GM23248 (cell line): ENCODE measurements around the genes ANKRD30B and CTAGE1.

DNA sequence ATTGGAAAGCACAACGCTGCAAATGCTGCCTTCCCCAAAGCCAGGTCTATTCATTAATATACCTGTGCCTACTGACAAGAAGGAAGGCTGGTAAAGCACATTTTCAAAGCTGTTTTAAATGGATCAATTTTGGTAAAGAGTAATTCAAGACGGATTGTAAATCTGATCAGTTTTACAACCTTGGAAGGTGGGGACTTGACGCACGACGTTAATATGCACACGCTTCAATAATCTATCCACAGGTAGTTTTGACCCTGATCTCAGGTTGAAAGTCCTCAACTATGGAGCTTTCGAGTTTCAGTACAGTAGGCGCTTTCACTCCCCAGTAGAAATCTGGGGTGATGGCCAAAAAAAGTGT is 957 bp downstream of the FAM210A start:
- RAMPAGE, long total RNA: no peak

DNA sequence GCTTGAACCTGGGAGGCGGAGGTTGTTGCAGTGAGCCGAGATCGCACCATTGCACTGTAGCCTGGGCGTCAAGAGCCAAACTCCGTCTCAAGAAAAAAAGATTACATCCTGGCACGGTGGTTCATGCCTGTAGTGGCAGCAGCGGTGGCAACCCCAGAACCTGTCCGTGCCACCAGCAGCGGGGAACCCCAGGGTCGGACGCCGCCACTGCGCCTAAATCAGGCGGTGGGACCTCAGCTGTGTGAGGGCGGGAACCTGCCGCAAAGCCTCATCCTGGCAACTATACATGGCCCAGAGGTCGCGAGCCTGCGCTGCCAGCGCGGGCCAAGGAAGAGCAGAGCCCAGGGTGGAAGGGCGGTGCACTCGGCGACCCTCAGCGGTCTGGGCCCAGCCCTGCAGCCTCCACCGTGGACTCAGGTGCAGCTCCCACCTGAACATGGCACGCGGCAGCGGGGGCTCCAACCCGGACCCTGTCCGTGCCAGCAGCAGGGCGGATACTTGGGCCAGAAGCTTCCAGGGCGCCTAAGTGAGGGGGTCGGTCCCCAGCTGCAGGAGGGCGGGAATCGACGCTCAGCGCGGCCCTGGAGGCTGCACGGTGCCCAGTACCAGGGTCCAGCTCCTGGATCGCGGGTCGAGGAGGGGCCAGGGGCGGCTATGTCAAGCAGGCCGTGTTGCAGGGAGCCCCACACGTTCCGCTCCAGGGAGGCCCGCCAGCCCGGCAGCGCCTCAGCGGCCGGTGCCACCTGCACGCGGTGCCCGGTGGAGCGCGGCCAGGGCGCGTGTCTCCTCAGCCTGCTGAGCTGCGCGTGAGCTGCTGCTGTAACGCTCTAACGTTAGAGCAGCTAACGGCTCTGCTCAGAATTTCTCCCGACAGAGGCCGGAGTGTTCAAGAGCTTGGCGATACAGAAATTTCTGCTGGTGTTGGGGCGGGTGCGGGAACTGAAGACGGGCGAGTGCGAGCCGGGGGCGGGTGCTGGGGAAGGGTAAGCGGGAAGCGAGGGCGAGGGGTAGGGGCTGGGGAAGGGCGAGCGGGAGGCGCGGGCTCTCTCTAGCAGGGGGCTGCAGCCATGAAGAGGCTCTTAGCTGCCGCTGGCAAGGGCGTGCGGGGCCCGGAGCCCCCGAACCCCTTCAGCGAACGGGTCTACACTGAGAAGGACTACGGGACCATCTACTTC is at the start of gene ANKRD30B:
ANKRD30B (plus strand) TSS at position 820 of the 1,175 bp plus-strand sequence.
- RAMPAGE, long total RNA: no peak

GRCh38 chr18:14797906-14798477 is 50.0 kb downstream of the ANKRD30B start:
- RAMPAGE, long total RNA: no peak

DNA sequence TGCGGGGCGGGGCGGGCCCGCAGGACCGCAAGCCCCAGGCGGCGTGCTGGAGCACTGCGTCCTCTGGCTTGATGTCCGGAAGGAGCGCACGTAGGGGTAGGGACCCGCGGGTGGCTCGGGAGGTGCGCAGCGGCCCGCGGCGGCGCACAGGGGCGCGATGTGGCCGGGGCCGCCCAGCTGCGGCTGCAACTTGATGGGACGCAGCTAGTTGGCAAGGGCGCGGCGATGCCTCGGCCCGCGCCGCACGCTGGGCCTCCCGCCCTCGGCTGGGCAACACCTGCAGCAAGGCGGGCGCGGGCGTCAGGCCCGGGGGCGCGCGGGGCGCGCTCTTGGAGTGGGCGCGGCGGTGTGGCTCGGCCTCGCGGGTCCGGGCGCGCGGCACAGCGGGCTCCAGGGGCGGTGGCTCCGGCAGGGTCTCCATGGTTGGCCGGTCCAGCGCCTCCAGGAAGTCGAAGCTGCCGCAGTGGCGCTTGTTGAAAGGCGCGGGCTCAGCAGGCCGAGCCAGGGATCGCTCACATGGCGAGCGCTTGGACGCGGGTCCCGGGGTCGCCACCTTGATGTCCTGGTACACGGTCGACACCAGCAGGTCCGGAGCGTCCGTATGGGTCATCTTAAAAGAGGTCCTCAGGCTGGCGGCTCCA is 251.5 kb downstream of the ANKRD30B start:
- RAMPAGE, long total RNA: no peak

- RAMPAGE, long total RNA: no peak
These were observed 141.3 kb downstream of the ROCK1 start for GRCh38 chr18:20970291-20970759.

DNA sequence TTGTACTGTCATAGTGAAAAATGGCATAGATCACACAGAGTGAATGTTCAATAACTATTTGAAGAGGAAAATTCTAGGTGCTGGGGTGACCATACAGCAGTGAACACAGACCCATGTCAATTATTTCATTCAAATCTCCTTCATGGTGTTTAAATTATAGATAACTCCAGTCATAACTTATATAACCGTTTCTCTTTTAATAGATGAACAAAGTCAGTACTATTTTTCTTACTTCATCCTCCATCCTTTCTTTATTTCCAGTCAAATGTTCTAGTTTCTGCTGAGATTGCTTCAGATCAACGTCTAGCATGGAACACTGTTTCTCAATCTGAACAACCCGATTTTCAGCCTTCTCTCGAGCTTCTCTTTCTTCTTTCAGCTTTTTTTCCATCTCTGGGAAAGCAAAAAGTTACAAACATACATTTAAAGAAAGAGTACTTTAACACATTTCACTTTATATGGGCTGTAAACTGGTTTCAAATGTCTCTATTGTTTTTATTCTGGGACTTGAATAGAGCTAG is 124.8 kb downstream of the ROCK1 start:
- RAMPAGE, long total RNA: no peak

DNA sequence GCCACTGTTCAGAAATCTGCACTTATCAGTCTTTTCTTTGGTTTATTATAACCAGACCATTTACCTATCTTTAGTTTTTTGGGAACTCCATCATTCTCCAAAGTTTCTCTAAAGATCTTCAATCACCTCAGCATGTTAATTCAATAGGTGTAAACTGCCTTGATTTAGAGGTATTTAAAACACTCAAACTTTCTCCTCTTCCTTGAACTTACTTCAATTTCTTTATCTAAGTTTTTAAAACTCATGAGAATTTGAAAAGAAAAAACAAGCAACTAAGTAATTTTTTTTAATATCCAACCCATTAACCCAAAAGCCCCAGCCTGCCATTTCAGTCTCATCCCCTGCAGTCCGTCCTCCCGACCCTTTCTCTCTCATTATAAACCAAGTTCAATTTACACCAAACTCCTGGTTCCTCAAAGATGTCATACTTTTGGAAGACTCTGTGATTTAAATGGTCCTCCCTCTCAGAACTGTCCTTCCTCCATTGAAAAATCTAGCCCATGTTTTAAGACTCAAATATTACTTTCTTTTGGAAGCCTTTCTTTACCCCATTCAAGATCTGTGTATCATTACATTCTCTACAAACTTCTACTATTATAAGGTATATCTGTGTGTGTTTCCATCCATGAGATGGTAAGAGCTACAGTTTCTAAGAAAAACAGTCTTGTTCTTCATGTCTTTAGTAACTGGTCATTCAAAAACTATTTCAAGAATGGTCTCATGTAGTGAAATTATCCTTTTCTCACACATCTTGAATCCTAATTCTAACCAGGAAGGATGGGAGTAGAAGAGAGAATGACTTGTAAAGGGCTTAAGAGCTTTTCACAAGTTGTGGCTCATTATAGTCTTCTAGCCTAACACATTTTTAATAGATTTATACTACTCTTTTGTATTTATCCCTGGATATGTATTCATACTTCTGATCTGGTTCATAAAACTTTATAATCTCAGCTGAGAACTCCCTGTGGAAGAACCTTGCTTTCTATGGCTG is 47.5 kb downstream of the ROCK1 start:
- RAMPAGE, long total RNA: no peak

GRCh38 chr18:21131697-21132288 is 20.2 kb upstream of the ROCK1 start:
- RAMPAGE, long total RNA: no peak

DNA sequence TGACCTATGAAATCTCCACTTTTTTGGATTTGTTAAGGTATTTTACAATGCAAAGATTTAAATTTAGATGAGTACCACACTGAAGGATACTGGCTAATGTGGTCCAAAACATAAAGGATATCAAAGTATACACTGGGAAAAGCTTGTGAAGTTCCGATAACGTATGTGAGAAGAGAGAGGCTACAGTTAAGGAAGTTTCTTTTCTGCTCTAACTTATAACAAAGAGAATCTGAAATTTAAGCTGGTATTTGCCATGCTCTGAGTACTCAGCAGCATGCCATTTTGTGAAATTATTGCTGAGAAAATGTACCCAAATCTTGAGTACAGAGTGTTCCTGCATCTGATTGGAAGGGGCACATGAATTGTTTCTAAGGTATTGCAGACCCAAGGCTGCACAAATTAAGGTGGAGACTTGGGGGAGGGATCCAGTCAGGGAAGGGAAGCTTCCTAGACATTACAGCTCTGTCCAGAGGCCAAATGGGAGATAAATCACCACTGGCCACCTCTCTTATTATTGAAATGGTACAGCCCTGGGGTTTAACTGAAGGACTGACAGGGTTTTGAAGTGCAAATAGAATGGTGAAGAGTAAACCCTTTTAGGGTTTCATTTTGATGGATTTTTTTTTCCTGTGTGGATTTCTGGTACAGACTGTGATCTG is 119.1 kb downstream of the GREB1L start:
- RAMPAGE, long total RNA: no peak

- RAMPAGE, long total RNA: no peak
These were observed 82.0 kb downstream of the ESCO1 start for GRCh38 chr18:21518457-21518939.

GRCh38 chr18:21599902-21600016 is 745 bp downstream of the ESCO1 start:
- RAMPAGE, long total RNA: no peak

DNA sequence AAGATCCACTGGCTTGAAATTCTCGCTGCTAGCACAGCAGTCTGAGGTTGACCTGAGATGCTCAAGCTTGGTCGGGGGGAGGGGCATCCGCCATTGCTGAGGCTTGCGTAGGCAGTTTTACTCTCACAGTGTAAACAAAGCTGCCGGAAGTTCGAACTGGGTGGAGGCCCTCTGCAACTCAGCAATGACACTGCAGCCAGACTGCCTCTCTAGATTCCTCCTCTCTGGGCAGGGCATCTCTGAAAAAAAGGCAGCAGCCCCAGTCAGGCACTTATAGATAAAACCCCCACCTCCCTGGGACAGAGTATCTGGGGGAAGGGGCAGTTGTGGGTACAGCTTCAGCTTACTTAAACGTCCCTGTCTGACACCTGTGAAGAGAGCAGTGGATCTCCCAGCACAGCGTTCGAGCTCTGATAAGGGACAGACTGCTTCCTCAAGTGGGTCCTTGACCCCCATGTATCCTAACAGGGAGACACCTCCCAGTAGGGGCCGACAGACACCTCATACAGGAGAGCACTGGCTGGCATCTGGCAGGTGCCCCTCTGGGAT is 4.9 kb upstream of the MIB1 start:
- RAMPAGE, long total RNA: no peak

- RAMPAGE, long total RNA: no peak
These were observed 74.8 kb downstream of the MIB1 start for GRCh38 chr18:21815249-21815984.

DNA sequence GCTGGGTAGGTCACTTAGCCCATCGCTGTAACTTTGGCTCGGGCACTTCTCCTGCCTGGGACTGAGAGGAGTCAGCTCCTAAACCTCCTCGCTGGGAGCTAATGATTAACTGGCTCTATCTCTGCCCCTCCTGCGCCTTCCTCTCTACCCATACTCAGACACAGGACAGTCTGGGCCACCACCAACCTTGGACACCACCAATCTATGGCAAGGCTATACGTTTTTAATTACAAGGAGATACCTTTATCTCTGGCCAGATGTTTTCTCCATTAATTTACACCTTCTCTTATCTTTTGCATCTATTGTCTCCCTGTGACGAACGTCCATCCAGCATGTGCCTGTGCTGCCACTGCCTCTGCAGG is 149.2 kb upstream of the GATA6 start:
- RAMPAGE, long total RNA: no peak

- RAMPAGE, long total RNA: no peak
These were observed 16.3 kb downstream of the GATA6 start for GRCh38 chr18:22185659-22186115.

DNA sequence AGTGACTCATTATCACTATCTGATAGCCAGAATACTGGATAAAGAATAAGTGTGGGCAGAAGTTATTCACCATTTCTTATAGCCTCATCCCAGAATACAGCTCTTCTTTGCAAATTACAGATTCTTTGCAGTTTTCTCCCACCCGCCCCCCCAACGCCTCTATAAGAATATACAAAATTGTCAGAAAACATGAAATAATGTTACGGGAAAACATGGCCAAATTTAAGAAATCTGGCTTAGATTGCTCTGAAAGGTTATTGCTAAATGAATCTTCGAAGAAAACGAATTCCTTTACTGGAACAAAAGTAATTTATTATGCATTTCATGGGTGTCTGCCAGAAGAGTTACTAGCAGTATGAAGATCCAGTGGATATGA is 21.8 kb downstream of the GATA6 start:
- RAMPAGE, long total RNA: no peak

- RAMPAGE, long total RNA: no peak
These were observed 35.7 kb downstream of the GATA6 start for GRCh38 chr18:22204859-22205640.

GRCh38 chr18:22335653-22336220 is 82.0 kb downstream of the CTAGE1 start:
- RAMPAGE, long total RNA: no peak

DNA sequence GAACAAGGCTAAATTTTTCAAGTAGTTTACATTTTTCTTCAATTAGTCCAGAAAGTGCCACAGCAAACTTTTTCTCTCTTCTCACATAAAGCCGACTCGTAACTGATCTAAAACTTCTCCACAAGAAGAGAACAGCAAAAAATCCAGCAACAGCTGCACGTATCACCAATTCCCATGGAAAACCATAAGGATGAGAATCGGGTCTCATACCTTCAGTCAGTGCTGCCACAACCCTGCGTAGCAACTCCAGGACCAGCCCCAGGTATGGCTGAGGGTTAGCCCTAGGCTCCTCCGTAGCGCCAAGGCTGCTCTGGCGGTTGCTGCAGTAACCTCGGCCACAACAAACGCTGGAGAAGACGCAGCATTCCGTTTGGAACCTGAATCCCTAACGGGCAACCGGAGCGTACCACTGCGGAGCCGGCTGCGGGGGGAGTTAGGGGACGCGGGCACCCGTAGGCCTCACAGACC is at the start of gene CTAGE1:
CTAGE1 (minus strand) TSS at position 312 of the 468 bp plus-strand sequence.
- RAMPAGE, long total RNA: no peak

- RAMPAGE, long total RNA: no peak
These were observed 6.8 kb upstream of the CTAGE1 start for GRCh38 chr18:22424499-22425024.